Aorta (tissue), 1 donor: Measurements from ENCODE around the genes SERPINB7 and DOK6.

DNA sequence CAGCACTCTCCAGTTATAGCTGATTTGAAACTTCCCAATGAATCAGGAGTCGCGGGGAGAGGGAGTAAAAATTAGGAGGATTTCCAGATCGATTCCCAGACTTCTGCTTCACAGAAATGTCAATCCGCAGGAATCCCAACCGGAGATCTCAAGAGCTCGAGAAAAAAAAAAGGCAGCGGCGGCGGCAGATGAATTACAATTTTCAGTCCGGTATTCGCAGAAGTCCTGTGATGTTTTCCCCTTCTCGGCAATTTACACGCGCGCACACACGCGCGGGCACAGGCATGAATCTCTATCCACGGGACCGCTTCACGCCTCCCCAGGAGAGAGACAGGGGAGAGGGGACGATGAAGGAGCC, 326 bp downstream of the BCL2 start:
- PRO-cap = no peak

DNA sequence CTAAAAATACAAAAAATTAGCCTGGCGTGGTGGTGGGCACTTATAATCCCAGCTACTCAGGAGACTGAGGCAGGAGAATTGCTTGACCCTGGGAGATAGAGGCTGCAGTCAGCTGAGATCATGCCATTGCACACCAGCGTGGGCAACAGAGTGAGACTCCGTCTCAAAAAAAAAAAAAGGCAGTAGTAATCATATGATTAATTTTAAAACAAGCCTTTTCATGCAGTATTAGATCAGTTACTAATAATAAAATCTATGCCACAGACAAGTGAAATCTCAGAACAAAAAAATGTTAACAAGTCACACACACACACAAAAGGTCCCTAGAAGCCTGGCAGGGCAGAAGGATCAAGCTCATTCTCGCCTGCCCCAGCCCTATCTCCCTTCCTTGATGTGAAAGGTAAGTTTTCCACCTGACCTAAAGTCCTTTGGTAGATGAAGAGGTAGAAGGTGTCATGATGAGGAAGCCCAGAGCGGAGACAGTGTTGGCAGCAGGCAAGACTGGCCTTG, 10.7 kb downstream of the KDSR start:
- PRO-cap = no peak

- PRO-cap = no peak
Measured at GRCh38 chr18:63416696-63417315, 5.5 kb downstream of the VPS4B start.

GRCh38 chr18:63421472-63421835, 822 bp downstream of the VPS4B start:
- PRO-cap = no peak

- PRO-cap = no peak
Measured at GRCh38 chr18:63444530-63445145, 22.4 kb upstream of the VPS4B start.

GRCh38 chr18:63775236-63775818, at the start of gene SERPINB7:
SERPINB7 (plus strand) TSS chr18:63775418.
- PRO-cap = no peak

- PRO-cap = no peak
Measured at GRCh38 chr18:68769057-68769360, 28.9 kb upstream of the CCDC102B start.

DNA sequence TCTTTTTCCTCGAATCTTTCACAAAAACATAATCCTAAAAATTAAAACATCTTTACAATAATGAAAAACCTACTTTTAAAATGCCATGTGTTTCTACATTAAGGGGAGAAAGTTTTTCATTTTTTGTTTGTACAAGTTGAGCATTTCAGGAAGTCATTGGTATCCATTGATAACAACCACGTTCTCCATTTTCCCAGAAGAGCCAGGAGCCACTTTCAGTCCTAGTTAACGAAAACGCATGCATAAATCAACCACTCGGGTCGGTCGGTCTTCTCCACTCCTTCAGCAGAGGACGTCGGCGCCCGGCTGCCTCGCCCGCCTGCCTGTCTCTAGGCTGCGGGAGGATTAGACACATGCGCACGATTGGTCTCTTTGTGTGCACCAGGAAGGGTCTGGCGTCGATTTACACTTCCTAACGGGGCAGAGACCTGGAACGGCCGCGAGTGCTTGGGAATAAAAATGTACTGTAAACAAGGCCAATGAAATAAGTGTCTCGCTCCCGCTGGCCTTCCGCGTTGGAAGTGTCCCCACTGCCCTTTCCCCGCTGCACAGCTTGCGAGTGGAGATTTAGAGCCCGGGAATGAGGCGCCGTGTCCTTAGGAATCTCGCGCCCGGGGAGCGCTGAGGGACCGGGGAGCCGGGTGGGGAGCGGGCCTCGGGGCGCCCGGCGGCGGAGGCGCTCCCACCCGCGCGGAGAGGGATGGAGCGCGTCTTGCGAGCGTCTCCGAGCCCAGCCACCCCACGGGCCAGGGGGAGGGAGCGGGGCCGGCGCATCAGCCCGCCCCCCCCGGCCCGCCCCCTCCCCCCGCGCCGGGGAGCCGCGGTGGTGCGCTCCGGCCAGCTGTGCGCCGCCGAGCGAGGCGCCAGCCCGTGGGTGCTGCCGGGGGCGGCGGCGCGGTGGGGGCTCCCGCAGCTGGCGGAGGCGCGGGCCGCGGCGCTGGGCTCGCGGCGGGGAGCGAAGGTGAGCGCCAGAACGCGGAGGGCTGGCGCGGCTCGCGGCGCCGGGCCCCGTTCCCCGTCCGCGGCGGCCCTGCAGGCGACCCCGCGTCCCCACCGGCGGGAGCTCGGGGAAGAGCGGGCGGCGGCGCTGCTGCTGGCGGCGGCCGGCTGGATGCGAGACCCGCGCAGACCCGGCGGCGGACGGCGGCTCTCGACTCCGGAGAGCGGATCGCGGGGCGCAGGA, at the start of gene DOK6:
TSS of gene DOK6 (plus strand) at position 844 of the 1,183 bp plus-strand sequence.
- PRO-cap = bidirectional peak, plus-strand start at position 421 of the sequence, minus-strand start at position 321 of the sequence; bidirectional peak, plus-strand start at position 971 of the sequence, minus-strand start at position 743 of the sequence

GRCh38 chr18:69955066-69955479, 7.4 kb upstream of the CD226 start:
- PRO-cap = no peak

DNA sequence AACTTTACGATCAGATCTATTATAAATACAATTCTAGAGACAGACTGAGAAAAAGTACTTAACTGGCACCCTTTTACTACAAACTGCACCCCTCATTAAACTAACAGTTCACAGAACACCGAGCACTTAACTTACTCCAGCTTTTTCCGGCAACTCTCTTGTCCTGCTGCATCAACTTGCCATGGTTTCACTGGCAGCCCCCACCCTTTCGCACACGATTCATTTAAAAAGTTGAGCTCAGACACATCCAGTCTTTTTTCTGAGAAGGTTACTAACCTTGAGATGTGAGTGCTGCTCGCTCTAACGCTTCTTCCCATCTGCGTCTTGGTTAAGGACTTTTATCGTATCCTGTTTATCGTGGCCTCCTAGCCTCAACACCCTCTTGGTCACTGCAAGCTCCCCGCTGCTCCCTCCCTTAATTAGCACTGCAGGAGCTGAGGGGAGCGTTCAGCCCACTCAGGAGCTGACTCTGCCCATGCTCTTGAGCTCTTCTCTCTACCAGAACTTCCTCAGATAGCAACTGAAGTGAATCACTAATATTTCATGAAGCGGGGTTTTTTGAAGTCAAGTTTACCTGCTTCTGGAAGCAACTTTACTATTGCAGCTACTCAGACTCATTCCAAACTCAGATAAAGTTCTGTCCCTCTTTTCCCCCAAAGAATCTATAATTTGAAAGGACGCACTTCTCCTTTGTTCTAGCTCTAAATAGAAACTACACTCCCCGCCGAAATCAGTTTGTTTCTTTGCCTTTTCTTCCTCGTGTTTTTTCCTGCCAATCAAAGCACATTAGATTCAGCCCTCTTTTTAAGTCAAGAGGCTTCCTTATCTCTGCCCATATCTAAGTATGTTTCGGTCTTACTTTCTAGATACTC, 9.0 kb upstream of the CD226 start:
- PRO-cap = no peak

GRCh38 chr18:70322805-70323406, 34.1 kb downstream of the SOCS6 start:
- PRO-cap = no peak

DNA sequence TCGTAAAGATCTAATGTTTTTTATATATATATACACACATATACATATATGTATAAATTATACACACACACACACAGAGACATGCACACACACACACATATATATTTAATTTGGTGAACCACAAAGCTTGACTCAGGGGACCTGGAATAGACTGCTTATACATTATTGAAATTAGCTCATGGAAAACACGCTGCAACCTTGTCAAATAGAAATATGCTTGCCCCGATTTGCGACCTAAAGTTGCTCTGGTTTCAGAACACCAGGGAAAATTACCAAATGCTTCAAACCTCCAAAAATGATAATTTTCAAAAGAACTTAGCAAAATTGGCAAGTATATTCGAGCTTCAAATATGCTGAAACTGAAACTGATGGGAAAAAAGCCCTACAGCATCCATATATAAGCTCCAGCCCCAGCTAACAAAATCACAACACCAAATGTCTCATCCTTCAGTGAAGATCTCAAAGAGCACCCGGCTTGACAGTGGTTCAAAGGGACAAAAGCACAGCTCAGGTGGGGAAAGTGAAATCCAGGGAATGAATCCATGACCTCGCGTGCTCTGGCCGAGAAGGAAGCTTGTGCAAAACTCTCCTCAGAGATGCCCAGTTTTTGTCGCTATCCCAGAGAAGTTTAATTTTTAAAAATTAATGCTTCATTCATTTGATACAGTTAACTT, 370.7 kb downstream of the SOCS6 start:
- PRO-cap = no peak

DNA sequence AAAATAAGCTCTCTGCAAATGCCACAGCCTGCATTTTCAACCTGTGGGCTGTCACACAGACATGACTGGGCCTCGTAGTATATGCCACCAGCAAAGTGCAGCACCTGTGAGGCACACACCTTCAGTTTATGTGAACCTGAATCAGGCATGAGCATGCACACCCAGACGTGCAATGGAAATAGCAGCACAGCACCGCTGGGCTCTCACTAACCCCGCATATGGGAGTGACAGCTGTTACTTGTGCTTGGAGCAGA, 383.3 kb downstream of the SOCS6 start:
- PRO-cap = no peak

DNA sequence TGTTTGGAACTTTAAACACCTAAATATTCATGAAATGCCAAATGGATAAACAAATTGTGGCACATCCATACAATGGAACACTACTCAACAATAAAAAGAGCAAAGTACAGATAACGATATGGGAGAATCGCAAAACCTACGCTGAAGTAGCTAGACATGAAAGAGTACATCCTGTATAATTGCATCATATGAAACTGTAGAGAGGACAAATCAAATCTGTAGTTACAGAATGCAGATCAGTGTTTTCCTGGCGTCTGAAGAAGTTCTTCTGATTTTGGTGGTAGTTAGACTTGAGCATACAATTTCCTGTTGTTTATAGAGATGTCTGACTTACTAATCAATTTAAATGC, 394.4 kb downstream of the SOCS6 start:
- PRO-cap = no peak

GRCh38 chr18:72772267-72772590, 95.6 kb downstream of the NETO1 start:
- PRO-cap = no peak

DNA sequence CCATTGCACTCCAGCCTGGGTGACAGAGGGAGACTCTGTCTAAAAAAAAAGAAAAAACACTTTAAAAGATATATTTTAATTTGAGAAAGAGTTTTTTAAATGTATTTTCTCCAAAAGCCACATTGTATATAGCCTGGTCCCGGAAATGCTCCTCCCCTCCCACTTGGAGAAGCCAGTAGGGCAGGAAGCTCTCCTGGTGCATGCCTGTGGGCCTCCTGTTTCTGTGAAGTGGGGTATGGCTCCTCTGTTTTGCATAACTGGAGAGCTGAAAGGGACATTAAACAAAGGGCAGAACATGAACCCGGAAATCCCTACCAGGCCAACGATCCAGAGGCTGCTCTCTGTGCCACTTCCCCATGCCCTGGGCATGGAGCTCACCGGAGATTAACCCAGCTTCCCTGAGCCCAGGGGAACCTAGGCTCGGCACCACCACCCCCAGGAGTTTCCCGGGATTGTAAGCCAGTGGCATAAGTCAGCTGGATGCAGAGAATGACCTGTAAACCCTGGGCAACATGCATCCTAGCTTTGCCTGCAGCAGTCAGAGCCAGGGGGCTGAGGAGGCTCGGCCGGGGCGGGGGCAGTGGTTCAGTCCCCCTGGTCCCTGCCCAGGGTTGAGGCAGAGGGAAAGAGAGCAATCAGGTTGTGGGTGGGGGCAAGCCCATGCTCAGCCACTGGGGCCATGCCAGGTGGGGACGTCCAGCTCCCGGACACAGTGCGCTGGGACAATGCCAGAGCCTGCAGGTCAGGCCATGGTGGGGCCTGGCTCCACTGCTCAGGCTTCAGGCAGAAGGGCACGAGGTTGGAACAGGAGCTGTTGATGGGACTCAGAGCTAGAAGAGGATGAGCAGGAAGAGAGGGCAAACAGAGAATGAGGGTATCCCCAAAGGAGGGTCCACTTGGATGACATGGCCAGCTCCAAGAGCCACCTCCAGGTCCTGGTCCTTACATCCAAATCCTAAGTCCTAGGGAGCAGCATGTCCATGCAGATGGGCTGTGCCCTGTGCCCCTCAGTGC, 49.5 kb downstream of the TIMM21 start:
- PRO-cap = no peak

GRCh38 chr18:74225140-74225492, 66.6 kb downstream of the CYB5A start:
- PRO-cap = no peak

- PRO-cap = no peak
Measured at GRCh38 chr18:74290636-74291161, 1.1 kb downstream of the CYB5A start.

DNA sequence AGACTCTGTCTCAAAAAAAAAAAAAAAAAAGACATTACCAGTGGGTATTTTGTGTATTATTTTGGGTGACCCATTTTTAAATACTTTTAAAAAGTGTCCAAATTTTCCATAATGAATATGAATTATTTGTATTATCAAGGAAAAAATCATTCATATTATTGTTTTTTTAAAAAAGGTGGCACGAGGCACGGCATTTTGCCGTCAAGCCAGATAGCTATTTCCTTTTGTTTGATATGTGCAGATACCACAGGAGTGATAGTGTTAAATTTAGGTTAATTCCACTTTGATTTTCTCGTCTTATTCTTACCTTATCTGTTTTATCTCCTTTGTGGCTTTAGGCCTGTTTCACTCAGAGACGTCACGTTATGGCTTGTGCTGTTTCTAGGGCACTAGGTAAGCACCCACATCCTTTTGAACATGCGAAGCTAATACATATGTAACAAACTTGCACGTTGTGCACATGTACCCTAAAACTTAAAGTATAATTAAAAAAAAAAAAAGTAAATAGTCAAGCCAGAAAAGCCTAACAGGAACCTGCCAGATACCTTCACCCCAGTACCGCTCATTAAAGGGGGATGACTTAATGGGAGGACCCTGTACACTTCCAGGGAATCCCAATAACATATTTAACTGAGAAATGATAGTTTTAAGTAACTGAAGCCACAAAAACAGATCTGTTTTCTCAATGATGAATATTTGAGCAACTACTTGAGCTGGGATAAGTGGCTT, 57.8 kb downstream of the C18orf63 start:
- PRO-cap = no peak

DNA sequence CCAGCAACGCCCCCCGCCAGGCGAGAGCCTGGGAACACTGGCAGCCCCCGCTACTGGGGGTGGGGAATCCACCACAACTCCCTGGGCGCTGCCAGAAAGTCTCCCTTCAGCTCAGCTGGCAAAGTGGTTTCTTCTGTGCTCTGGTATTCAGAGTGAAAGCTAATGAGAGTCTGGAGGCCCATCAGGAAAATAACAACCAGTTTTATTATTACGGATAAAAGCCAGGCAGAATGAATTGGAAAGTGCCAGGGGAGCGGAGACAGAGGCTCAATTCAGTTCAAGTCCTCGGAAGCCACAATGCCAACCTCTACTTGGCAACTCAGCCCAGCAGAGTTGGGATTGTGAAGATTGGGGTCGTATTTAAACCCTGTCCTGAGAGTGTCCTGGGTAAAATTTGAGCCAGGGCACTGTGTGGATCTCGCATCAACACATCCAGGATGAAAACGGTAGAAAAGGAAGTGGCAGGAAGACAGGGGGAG, 2.7 kb downstream of the DIPK1C start:
- PRO-cap = no peak